Epithelial cell of esophagus (primary cell): ENCODE measurements around a stretch of chr1.

DNA sequence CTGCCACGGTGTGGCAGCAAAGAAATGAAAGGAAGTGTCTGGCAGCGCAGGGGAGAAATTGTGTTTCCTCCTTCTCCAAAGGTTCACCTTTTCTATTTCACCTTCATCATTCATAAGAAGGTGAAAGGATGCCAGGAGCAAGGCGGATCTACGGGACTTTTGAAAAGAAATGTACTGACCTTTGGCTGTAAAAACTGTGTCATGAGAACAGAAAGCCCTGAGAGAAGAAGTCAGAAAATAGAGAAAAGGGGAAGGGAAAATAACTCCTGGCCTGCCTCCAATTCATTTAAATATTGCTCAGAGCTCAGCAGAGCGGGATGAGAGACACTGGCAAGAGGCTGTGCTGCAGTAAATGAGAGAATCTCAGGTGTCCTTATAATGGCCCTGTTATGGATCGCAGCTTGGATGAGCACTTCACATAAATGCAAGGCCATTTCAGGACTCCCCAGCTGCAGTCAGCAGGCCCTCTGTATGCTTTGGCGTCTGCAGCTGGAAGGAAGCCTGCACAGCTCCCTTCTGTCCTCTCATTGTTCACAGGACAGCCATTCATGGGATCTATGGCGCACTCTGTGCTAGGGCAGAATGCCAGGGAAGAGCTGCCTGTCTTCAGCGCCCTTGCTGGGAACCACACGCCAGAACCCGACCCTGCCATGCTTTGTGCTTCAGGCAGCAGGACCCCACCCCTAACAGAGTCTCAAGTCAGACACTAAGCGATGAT, 20.5 kb upstream of the ABCB10 start:
- RRBS = no CpG with 5 or more reads among the region's 12 CpGs

DNA sequence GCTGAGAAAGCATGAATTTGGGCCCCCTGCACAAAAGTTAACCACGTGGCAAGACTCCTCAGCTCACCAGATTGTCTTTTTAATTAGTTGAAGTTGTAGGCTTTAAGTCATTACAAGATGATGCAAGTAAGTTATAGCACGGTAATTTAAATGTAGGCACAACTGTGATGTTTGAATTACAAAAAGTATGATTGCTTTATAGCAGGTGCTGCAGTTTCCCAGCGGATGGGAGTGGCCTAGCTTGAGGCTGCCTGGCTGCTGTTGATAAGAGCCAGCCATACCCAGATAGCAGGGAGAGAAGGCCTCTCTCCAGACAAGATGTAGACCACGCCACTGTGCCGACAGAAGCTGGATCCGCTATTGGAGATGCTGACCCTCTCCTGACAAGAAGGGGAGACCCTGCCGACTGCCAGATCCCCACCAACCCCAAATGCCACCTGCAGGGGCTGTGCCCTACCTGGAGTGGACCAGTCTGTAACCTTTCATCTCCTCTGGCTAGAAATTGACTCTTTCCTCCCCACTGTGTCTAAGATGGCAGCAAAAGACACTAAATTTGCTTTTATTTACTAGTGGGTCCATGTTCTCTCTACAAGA, 127.7 kb downstream of the URB2 start:
- RRBS = no CpG with 5 or more reads among the region's 7 CpGs

DNA sequence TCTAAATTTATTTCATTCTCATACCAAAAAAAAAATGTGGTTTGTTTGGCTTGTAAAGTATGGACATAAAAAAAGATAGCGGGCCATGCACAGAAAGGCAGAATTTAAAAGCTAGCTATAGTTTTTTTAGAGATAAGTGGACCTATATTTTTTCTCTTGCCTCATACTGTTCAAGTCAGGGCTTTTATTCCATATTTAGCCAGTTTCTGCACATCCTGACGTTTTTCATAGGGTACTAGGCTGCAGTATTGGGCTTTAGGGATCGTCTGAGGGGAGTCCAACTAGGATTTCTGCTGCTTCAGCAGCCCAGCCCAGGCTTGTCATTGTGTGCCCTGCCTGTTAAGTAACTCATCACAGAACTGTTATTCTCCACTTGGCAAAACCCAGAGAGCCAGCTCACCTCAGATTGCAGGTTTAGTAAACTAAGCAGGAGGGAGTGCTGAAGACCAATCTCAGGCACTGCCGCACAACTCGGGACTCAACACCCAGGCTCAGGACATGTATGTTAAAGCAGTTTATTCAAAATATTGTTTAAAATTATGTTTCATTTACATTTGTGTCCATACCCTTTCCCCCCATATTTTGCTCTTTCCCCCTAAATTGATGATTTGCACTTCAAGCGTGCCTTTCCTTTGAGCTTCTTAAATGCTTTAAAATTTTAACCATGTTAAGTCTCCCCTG, 2.8 kb downstream of the GALNT2 start:
- RRBS = no CpG with 5 or more reads among the region's 6 CpGs

GRCh38 chr1:230073325-230074020, 6.4 kb downstream of the GALNT2 start:
- RRBS = no CpG with 5 or more reads among the region's 4 CpGs

DNA sequence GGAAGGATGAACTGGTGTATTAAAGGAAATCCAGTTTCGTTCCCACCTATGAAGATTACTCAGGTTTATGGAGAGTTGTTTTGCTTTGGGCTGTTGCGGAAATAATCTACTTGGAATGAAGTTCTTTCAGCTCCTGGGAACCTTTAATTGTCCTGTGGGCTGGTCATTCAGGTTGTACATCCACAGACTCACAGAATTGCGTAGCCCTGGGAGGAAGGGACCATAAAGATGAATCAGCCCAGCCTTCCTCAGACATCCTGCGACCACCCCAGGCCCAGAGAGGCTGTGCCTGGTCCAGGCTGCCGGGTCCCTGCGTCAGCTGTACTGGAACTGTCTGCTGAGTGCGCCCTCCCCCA, 72.7 kb downstream of the GALNT2 start:
- RRBS = no CpG with 5 or more reads among the region's 7 CpGs

DNA sequence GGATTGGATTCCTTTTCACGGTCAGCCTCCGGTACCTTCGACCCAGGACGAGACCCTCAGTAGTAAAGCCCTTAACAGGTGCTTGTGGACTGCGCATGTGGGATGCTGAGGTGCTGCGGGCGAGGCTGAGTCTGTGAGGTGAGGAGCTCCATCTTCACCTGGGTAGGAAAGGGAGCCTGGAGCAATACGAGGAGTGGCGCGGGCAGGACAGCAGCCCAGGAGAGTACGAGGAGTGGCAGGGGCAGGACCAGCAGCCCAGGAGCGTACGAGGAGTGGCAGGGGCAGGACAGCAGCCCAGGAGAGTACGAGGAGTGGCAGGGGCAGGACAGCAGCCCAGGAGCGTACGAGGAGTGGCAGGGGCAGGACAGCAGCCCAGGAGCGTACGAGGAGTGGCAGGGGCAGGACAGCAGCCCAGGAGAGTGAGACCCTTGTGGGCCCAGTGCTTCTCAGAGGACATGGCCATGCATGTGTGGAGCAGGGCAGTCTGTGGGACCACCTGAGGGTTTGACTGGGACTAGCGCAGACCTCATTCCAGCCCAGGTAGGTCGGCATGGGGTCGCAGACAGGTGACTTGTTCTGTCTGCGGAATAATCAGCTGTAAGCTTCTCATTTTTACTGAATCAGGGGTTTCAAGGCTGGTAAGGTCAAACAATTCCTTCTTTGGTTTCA, 131.2 kb downstream of the GALNT2 start:
- RRBS = no CpG with 5 or more reads among the region's 22 CpGs

DNA sequence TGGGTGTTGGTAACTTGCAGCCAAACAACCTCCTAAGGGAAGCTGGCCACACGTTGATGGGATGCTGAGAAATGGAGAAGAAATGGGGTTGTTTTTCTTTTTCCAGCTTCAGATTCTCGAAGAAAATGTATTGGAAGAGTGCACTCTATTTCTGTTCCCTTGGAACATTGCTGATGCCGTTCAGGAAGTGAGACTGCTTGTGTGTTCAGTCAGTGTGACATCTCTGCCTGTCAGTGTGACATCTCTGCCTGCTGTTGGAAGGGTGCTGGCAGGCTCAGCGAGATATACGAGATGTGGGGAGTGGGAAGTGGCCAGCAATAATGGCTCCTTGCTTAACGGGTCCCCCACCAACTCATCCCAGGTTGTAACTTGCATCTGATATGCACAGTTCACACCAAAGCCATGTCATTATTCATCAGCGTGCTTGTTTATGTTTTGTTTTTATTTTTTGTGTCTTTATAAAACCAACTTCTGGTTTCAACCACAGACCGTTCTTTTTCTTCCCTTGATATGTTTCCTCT, 145.3 kb downstream of the GALNT2 start:
- RRBS = no CpG with 5 or more reads among the region's 8 CpGs

DNA sequence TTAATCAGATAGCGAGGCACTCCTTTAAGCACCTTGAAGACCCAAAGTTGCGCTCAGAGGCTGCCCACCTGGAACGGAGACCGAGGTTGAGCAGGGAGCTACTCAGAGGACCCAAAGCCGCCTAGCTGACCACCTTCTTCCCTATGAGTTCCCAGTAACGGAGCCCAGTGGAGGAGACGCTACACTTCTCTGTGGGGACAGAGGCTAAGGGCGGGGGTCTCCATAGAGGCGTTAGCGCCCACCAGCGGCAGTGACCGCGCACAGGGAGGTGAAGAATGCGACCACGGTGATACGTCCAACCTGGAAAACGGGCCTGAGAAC, 500 bp upstream of the COG2 start:
- RRBS = no CpG with 5 or more reads among the region's 17 CpGs

- RRBS = no CpG with 5 or more reads among the region's 6 CpGs
Measured at GRCh38 chr1:230706708-230706930, 7.3 kb downstream of the AGT start.

- RRBS = no CpG with 5 or more reads among the region's 8 CpGs
Measured at GRCh38 chr1:230773059-230773535, 25.9 kb downstream of the CAPN9 start.

DNA sequence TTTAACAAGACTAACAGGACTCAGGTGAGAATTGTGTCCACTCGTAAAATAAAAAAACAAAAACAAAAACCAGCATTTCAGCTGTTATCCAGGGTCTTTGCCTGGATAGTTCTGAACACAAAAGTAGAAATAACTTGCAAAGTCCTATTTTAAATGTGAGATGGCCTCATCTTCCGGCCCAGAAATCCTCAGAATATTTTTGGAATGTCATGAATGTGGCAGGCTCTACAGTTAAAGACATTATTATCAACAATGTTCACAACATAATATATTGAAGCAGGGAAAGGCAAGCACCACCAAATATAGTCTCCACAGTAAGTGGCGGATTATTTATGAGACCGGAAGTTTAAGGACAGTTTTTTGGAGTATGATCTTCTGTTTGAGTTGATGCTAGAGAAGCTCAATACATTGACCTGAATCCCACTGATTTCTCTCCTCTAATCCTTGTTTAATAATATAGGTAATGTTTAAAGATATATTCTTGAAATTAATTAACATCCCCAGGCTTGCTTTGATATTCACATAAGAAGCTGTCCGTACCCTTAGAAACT, 1.2 kb upstream of the C1orf198 start:
- RRBS = no CpG with 5 or more reads among the region's 5 CpGs

GRCh38 chr1:231240281-231240990, 539 bp downstream of the C1orf131 start:
- RRBS = no CpG with 5 or more reads among the region's 21 CpGs

DNA sequence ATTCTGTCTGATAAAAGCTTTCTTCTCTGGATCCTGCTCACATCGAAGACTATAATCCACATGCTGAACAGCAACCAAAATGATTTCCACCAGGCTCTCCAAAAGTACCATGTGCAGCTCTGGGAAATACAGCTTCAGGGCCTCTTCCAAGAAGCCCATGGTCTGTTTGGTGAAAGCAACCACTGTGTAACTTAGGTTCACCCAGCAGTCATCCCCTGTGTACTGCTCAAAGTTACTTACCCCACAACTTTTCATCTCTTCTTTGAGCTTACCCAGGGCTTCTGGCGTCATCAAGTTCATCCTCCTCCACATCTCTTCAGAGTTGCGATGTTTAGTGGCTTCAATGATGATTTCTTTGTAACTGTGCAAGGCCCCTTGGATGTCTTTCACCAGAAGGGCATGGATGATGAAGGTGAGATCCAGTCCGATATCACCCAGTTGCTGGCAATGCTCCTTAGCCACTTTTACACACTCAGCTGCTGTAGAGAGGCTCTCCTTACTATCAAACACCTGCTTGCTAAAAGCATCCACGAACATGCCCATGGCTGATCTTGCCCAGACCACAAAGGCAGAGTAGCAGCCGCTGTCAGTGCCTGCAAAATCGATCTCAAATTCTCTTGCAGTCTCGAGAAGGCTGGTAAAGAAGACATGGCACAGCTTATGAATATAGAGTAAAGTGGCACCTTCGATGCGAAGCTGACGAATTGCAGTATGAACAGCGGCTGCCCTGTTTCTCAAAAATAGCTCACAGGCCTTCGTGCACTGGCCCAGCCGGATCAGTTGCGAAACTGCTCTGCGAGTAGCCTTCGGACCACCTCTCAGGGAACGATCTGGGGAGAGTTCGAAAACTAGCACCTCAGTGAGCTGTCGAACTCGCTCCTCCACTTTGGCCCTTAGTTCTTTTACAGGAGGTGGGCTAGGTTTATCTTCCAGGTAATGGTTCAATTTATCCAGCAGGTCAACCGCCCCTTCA, 1.7 kb downstream of the EXOC8 start:
- RRBS = no CpG with 5 or more reads among the region's 22 CpGs

GRCh38 chr1:231362253-231362780, 24.2 kb downstream of the SPRTN start:
- RRBS = no CpG with 5 or more reads among the region's 1 CpG

DNA sequence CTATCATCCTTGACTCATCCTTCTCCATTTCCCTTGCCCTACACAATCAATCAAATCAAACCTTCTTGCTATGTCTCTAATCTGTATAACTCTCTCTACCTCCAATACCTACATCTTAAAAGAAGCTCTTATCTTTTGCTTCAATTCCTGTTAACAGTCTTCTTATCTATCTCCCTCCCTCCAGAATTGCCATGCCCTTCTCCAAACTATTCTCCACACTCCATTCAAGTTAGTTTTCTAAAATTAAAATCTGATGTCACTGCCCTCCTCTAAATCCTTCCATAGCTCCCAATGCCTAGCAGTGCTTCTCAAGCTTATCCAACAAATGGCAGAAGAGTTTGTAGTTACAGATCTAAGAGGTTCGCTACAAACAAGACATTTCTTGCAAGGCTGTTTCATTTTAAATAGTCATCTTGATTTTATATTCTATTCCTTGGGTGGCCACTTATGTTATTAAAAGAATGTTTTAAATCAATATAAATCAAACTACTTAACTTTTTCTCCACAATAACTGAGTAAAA, 25.2 kb downstream of the EGLN1 start:
- RRBS = no CpG with 5 or more reads among the region's 1 CpG

GRCh38 chr1:231534825-231535356, 6.4 kb downstream of the TSNAX start:
- RRBS = no CpG with 5 or more reads among the region's 5 CpGs

- RRBS = no CpG with 5 or more reads among the region's 6 CpGs
Measured at GRCh38 chr1:231818183-231818631, 191.6 kb downstream of the DISC1 start.

- RRBS = no CpG with 5 or more reads among the region's 17 CpGs
Measured at GRCh38 chr1:231834479-231835067, 208.0 kb downstream of the DISC1 start.

GRCh38 chr1:231990320-231991052, 363.9 kb downstream of the DISC1 start:
- RRBS = no CpG with 5 or more reads among the region's 10 CpGs

DNA sequence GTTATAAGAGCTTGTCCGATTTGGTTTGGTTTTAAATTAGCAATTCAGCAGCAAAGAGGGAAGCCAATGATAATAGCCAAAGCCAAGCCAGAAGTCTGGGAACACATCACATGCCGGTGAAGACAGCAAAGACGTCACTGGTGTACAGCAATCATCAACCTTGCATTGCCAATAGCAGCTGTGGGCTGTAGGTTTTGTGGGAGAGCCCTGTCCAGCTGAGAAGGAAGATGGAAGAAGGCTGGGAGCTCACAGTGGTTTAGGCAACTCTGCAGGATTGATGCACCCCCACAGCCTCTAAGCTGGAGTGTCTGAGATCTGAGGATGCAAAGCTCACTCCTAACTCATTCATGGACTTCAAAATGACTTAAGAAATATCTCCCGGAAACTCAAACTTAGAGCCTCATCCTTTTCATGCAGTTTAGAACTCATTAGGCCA, 338.6 kb downstream of the SIPA1L2 start:
- RRBS = no CpG with 5 or more reads among the region's 4 CpGs